ENCODE measurements around a stretch of chr21.

GRCh38 chr21:6565139-6565525, 3956.3 kb upstream of the TPTE start:
- PRO-cap: no peak

DNA sequence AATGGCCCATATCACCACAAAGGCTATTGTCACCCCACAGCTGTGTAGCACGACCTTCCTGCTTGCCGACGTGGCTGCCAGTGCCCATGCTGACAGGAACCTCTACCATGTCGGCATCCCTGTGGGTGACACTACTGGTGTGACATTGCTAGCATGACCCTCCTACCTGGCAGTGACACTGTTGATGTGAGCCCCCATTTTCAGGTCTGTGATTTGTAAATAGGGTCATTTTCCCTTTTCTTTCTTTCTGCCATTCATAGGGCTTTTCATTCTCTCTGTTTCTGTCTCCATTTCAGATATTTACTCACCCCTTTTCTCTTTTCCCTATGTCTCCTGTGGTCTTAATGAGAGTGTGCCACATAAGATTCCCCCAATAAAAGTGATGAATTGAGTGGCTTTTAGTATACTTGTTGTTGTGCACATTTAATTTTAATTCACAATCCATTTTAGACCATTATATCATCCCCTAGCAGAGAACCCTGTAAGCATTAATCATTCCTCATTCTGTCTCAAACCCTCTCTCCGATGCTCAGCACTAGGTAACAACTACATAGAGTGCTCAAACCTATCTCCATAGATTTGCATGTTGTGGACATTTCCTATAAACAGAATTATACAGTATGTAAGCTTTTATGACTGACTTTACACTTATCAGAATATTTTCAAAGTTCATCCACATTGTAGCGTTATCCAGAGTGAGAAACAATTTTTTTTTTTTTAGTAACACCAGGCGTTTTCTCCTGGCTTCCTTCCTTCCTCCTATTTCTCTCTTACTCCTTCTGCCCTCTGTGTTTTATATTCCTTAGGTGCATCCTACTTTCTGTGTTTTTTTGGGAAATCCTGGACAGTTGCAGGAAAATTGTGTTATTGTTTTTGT, 1528.2 kb upstream of the TPTE start:
- PRO-cap: no peak

- PRO-cap: no peak
Observed at GRCh38 chr21:14965706-14966854, 98.7 kb downstream of the NRIP1 start.

GRCh38 chr21:15057198-15057738, 7.5 kb downstream of the NRIP1 start:
- PRO-cap: no peak

DNA sequence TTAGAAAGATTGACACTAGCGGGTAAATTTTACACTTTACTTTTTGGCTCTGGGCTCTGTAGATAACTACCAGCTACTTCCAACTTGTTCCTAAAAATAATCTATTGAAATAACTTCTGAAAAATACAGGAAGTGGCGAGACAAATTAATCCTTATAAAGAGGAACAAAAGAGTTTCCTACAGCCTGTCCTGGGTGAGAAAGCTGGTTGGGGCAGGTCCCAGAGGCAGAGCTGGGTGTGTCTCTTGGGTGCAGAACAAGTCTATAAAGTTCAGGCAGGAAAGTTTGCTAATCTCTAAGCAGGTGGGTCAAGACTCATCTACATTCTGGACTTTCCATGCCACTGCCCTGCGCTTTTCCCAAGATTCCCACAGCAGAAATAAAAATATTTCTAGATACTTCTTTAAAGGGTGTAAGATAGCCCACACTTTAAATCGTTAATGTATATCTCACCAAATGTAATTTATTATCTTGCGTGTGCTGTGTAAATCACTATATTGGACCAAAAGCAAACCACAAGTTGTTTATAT, 70.0 kb upstream of the NRIP1 start:
- PRO-cap: no peak

GRCh38 chr21:15140298-15141047, 75.7 kb upstream of the NRIP1 start:
- PRO-cap: no peak

GRCh38 chr21:15195215-15195555, 130.4 kb upstream of the NRIP1 start:
- PRO-cap: no peak

- PRO-cap: no peak
Observed at GRCh38 chr21:15241789-15242356, 177.1 kb upstream of the NRIP1 start.

GRCh38 chr21:16086995-16087393, 357.2 kb downstream of the USP25 start:
- PRO-cap: no peak

GRCh38 chr21:16534969-16535612, 805.3 kb downstream of the USP25 start:
- PRO-cap: no peak

DNA sequence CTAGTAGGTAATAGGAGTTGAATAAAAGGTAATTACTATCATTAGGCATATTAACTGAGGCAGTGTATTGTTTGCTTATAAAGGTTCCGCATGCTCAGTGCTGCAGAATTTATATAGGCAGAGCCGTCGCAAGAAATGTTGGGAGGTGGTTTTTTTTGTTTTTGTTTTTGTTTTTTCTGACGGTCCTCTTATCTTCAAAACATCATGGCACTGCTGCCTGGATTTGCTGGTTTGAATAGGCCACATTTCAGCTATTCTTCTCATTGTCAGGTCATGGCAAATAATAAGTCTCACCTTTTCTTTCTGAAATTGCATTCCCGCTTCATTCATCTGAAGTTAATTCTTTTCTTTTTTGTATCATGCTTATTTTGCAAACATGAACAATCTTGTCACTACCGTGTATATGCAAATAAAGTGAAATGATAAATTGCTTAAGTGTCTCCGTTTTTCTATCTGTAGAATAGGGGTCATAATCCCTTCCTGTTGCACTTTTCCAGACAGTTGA, 822.0 kb downstream of the USP25 start:
- PRO-cap: no peak

DNA sequence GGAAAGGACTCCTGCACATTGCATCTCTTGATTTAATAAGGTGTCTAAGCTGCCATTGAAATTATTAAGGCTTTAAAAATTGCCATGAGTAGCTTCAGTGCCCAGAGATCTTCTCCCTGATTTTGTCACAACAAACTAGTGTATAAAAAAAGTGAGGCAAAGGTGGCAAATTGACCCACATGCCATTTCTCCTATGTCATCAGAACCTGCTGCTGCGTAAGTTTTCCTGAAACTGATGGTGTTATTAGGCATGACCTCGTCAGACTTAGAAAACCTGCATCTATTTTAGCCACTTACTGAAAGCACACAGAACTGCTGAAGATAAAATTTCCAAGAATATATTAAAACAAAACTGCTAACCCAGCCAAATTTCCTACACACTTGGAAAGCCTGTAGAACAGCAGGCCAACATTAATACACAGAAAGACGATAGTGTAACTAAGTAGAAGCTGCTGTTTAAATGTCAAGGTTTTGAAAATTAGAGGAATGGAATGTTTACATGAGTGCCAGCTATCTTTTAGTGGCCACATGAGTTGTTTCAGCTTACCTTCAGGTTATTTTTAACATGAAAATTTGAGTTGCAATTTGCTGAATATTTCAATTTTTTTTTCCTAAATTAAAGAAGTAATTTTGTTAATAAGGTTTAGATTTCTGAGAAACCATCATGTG, 674.5 kb upstream of the CXADR start:
- PRO-cap: no peak

GRCh38 chr21:17463296-17463776, 49.5 kb upstream of the CXADR start:
- PRO-cap: no peak

DNA sequence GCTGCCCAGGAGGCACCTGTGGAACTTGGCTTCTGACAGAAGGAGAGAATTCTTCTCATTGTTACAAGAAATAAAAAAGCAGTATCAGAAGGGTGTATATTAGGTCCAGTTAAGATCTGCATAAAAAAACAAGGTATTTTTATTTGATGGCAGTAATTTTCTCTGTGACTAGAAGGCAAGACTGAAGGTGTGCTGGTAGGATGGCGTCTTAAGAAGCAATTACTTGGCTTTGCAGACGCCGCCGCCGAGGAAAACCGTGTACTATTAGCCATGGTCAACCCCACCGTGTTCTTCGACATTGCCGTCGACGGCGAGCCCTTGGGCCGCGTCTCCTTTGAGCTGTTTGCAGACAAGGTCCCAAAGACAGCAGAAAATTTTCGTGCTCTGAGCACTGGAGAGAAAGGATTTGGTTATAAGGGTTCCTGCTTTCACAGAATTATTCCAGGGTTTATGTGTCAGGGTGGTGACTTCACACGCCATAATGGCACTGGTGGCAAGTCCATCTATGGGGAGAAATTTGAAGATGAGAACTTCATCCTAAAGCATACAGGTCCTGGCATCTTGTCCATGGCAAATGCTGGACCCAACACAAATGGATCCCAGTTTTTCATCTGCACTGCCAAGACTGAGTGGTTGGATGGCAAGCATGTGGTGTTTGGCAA, 454.1 kb upstream of the TMPRSS15 start:
- PRO-cap: no peak

- PRO-cap: no peak
Observed at GRCh38 chr21:25563244-25564086, 43.8 kb downstream of the MRPL39 start.

DNA sequence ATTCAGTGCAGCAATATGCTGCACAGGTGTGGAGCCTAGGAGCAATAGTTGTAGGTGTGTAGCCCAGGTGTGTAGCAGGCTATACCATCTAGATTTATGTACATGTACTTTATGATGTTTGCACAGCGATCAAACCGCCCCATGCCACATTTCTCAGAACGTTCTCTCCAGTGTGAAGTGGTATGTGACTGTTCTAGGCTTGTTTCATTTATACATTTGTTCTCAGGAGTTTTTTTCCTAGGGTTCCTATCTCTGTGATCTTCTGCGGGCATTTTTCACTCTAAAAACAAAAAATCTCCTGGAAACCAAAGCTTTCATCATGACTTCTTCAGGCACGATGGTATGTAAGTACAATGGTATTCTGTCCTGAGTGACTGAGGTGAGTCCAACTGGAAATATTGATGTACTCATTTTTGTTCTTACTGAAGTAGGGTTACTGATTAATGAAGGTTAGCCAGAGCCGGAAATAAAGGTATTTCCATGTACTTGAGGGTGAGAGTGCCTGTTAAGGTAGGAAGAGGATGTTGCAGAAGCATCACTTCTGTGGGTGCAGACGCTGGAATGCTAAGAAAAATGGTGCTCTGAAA, 153.1 kb downstream of the GABPA start:
- PRO-cap: no peak

DNA sequence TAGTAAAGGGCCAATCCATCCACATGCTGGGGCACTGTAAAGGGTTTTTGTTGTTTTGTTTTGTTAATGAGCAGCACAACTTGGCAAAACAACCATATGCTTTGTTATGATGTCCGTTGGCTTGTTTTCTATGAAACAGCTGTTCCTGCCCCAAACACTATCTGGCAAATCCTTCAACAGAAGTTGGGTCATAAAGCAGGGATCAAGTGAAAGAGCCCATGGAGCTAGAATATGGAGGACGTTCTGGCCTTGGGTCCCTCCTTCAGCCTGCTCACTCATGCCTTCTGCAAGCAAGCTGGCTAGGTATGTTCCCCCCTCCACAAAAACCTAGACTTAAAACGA, 183.6 kb downstream of the APP start:
- PRO-cap: no peak

DNA sequence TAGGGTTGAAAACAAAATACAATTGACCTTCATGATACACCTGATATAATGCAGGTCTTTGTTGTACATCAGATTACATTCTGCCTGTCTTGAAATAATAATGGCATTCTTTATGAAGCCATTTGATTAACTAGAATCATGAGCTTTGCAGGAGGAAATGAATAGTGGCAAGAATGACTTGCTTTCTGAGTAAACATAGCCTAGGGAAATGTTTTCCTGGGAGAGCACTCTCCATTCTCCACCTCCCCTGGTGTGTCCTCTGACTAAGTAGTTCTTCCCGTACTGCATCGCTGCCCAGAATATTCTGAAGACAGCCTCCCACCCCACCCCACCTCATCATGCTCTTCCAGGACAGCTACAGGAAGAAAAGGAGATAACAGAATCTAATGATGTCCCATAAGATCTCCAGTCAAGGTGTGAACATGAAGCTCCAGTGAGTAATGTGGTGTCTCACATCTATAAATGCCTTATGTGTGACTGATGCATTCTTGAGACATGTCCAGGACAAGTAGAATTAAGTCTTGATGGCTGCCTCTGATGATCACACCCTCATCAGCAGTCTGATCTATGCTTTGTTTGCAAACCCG, 183.2 kb downstream of the CYYR1 start:
- PRO-cap: no peak

GRCh38 chr21:26965042-26965844, 1.6 kb downstream of the ADAMTS5 start:
- PRO-cap: no peak

GRCh38 chr21:27307253-27307779, 340.4 kb upstream of the ADAMTS5 start:
- PRO-cap: no peak